Karpas-422 (cell line): ENCODE measurements around the genes NRAP and TDRD1.

DNA sequence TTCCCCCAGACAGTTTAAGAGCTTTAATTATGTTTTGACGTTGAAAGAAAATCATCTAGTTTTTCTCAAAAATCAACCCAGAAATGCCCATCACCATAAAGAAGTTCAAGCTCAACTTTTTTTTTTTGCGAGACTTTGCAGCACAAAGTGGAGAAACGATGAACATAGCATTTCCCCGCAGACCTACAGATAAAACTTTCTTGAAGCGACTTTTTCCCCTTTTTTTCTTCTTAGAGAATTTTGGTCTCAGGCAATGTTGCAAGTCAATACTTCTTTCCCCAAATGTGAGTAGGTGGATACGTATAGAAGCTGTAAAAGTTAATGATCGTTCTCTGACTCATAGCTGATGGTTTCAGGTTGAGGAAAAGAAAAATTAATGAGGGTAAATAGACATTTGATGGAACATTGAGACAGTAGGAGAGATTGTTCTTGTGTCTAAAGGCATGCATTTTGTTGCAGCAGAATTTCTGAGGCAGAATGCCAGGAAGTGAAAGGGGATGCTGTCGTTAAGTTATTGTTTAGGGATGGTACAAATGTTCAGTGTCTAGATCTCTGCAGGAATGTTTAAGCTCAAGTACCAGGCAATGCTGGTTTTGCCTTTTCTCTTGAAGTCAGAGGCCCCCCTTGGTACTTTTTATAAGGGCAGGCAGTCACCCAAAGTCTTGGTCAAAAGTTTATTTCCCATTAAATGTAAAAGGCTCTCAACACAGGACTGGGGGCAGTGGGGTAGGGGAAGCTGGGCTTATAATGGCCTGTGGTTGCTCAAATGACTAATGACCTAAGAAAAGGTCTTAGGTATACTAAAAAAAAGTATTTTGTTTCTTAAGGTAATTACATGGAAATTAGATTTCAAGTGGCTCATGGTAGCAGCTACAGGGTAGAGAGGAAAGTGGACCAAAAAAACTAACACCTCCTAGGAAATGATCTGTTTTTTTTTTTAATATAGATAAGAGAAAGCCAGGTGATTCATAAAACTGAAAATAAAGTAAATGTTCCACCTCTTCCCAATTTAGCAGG is 9.3 kb downstream of the TCF7L2 start:
- PRO-cap = no peak
- RAMPAGE, long total RNA = no peak

DNA sequence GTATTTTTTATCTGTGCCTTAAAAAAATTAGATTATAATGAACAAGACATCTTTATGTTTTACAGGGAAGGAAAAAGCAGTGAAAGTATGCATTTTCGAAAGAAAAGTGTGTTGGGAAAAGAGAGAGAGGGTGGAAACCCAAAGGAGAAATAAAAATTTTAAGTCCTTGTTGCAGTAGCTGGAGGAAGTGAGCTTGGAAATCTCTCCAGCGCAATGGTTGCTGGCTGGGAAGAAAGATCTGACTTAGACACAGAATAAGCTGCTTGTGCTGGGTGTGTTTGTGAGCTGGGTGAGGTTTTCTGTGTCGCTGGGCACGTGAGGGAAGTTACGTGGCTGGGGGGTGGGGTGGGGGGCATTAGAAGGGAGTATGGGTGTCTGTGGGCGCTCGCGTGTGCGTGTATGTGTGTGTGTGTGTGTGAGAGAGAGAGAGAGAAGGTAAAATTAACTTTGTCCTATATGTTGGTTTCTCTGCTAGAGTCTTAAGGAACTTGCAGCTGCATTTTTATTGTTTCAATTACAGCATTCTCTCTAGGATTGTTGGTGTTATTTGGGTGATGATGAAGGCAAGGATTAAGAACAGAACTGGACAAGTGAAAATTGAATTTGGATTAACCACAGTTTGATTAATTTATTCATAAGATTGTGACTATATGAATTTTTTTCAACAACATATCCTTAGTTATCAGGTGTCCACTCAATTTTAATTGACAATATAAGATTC is 11.6 kb downstream of the TCF7L2 start:
- PRO-cap = no peak
- RAMPAGE, long total RNA = no peak

DNA sequence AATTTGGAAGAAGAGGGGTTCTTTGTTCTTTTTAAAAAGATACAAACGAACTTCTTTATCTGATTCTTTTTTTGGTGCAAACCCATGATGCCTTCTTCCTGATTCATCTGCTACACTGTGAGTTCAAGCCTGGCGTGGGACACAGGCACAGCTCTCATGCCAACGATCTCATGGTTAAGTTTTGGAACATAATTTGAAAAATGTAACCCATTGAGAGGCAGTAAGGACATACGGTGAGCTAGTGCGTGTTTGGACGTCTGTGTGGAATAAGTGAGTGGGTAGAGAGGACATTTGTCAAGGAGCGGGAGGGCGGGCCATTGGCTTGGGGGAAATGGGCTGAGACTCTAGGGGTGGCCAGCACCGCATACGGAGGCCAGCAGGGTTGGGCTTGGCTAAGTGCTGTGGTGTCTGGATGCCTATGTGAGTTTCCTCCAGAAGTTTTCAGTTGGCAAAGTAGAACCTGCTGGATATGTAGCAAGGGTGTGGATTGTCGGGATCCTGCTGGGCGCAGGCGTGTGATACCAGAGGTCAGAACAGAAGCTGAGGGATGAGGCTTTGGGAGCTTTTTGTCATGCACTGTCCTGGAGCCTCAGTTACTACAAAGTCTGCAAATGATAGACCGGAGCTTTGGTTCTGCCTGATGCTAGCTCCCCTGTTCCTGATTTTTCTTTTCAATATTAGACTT is 103.0 kb downstream of the TCF7L2 start:
- PRO-cap = no peak
- RAMPAGE, long total RNA = no peak

DNA sequence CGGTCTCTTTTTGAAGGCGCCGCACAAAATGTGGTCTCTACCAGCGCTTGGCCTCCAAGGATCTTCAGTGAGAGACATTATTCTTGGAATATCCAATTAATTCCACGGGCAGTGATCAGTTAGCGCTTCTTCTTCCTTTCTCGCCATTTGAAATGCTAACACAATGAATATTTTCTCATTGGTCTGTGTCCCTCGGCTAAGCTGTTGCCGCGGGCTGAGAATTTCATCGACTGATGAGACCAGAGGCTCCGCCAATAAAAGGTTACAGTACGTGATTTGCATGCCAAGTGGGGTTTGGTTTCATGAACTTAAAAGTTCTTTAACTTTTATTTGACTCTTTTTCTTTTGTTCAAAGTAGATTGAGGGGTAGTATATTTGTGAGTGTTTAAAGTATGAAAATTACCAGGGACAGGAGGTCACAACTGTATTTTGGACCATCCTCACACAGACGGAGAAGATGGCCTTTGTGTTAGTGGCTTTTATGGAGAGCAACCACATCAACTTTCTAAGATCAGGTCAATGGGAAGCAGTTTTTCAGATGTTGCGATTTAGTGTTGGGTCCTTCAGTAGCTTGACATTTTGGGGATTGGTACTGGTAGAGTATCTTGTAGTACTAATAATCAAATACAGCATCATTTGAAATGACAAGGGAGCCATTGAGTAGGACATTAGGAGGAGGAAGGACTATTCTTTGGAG is 170.0 kb downstream of the TCF7L2 start:
- PRO-cap = no peak
- RAMPAGE, long total RNA = no peak

GRCh38 chr10:113153386-113154275 is 203.6 kb downstream of the TCF7L2 start:
- PRO-cap = no peak
- RAMPAGE, long total RNA = no peak

DNA sequence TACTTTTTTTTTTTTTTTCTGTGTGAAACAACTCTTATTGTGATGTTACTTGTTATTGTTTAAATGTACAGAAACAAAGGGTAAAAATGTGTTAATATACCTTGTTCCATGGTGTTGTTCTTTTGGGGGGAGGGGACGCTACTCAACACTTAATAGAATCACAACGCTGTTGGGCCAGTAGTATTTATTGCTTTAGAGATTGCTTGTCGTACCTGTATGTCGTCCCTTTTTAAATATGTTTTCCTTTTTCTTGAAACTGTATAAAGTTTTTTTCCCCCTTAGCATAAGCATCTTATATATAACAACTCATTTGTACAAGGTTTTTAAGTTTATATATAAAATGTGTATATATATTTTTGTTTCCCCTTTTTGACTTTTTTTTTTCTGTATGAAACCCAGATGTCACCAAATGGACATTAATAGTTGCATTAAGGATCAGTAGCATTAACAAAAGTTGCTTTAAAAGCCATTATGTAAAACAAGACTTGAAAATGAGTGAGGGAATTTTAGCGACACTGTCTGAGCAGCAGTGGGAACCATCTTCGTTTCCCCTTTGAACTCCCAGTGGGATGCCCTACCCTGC is 216.5 kb downstream of the TCF7L2 start:
- PRO-cap = no peak
- RAMPAGE, long total RNA = no peak

GRCh38 chr10:113170118-113170559 is 220.1 kb downstream of the TCF7L2 start:
- PRO-cap = no peak
- RAMPAGE, long total RNA = no peak

GRCh38 chr10:113450468-113450841 is 102.4 kb upstream of the HABP2 start:
- PRO-cap = no peak
- RAMPAGE, long total RNA = no peak

- PRO-cap = no peak
- RAMPAGE, long total RNA = no peak
These were observed 21.4 kb downstream of the NRAP start for GRCh38 chr10:113642280-113643082.

GRCh38 chr10:113663789-113664486 is at the start of gene NRAP:
Gene NRAP (minus strand): TSS chr10:113664041.
- PRO-cap = no peak
- RAMPAGE, long total RNA = no peak

- PRO-cap = no peak
- RAMPAGE, long total RNA = no peak
These were observed 25.1 kb downstream of the CASP7 start for GRCh38 chr10:113704731-113705289.

GRCh38 chr10:113752951-113753604 is 1.6 kb downstream of the PLEKHS1 start:
- PRO-cap = no peak
- RAMPAGE, long total RNA = no peak

- PRO-cap = no peak
- RAMPAGE, long total RNA = no peak
These were observed 85.0 kb upstream of the ADRB1 start for GRCh38 chr10:113958431-113959219.

- PRO-cap = no peak
- RAMPAGE, long total RNA = no peak
These were observed 713 bp upstream of the ADRB1 start for GRCh38 chr10:114042773-114043532.

GRCh38 chr10:114172863-114173519 is 1.0 kb downstream of the CCDC186 start:
- PRO-cap = no peak
- RAMPAGE, long total RNA = no peak

DNA sequence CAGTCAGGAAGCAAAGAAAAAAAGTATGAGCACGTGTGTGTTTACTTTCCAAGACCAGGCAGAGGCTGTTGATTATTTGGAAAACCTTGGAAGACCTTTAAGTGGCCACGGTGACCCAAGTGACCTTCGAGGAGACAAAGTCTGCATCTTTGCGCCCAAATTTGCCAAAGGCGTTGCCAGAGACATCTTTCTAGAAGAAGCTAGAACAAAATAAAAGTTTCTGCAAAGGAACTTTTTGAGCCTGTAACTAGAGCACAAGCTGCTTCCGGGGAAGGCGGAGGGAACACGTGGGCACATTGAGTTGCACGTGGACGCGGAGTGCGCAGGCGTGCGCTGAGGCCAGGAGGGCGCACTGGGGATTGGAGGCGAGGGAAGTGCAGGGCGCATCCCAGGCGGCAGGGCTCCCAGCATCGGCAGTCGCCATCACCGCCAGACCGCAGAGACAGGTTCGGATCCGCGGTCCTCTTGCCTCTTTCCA is at the start of gene TDRD1:
Gene TDRD1 (plus strand): TSS at position 416 of the 478 bp plus-strand sequence.
- PRO-cap = no peak
- RAMPAGE, long total RNA = no peak

GRCh38 chr10:114245049-114245933 is 6.2 kb downstream of the VWA2 start:
- PRO-cap = no peak
- RAMPAGE, long total RNA = no peak

- PRO-cap = no peak
- RAMPAGE, long total RNA = no peak
These were observed 54.0 kb downstream of the VWA2 start for GRCh38 chr10:114293127-114293404.

- PRO-cap = no peak
- RAMPAGE, long total RNA = no peak
These were observed 4.7 kb downstream of the AFAP1L2 start for GRCh38 chr10:114399355-114400180.

DNA sequence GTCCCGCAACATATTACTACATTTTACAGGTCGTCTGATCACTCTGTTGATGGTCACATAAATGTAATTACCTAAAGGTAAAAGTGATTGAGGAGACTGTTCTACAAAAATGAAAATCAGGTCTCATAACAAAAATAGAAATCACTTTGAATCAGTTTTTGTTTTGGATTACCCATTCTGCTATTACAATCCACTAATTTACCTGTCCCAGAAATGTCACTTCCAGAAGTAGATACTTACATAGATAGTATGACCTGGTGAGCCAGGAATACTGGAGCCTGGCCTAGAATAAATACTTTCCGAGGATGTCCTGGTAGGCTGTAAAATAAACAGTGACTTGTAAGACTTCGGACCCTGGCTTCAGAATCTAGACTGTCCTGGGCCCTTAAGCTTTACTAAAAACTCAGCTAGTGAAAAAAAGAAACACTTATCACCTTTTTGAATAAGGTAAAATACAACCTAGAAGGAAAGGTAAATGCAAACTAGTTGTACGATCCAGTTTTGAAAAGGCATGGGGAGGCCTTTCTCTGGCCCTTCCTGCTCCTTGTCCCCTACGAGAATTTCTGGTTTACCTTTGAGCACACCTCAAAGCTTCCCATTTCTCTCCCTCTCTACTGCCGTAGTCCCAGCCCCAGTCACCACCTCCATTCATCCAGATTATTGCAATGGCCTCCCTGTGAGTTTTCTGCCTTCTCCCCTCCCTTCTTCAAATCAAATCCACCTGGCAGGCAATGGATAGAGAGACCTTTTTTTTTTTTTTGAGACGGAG is 69.5 kb upstream of the AFAP1L2 start:
- PRO-cap = no peak
- RAMPAGE, long total RNA = no peak